Hair follicle dermal papilla cell (primary cell): Measurements from ENCODE around the genes PARP6, CD276 and STRA6.

DNA sequence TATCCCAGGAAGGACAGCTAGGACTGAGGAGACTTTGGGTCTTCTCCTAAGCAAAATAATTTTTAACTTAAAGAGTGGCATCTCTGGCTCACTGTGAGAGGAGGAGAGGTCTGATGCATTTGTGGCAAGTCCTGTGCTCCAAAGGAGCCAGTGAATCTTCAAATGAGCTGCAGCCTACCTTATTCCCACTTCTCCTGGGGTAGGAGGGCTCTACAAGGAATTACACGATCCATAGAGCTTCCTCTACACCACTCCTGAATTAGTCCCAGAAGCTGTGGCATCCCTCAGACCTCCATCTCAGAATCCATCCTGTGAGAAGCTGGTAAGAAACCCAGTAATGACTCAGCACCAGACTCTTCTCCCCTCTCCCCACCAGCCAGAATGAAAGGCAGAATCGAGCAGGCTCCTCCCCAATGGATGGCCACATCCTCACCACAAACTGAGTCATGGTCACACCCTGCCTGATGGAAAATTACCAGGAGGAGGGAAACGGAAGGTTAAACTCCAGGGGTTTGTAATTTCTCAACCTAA is 6.3 kb upstream of the PKM start:
- CAGE, long polyA plus RNA: no peak

GRCh38 chr15:72272242-72273294 is at the start of gene PARP6:
Gene PARP6 (minus strand): TSS chr15:72272554.
- CAGE, long polyA plus RNA: no peak

DNA sequence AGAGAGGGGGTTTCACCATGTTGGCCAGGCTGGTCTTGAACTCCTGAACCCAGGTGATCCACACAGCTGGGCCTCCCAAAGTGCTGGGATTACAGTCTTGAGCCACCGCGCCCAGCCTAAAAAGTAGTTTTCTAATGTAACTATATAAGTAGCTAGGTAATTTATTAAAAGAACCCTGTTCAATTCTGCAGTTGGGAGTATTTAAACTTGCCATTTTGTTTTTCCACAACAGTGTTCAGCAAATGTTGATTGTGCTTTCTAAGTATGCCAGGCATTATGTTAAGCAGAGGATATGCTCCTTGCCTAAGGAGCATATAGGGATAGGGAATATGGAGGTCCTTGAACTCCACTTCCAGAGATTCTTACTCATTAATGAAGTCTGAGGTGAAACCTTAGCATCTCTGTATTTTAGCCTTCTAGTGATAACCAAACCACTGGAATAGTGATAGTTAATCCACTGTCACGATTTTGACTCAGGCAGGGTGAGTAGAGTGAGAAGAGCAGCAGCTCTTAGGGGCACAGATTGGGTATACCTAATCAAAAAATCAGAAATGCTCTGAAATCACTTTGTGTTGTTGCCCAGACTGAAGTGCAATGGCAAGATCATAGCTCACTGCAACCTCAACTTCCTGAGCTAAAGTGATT is 4.3 kb downstream of the ARIH1 start:
- CAGE, long polyA plus RNA: no peak

GRCh38 chr15:72522176-72522922 is 48.2 kb downstream of the ARIH1 start:
- CAGE, long polyA plus RNA: no peak

DNA sequence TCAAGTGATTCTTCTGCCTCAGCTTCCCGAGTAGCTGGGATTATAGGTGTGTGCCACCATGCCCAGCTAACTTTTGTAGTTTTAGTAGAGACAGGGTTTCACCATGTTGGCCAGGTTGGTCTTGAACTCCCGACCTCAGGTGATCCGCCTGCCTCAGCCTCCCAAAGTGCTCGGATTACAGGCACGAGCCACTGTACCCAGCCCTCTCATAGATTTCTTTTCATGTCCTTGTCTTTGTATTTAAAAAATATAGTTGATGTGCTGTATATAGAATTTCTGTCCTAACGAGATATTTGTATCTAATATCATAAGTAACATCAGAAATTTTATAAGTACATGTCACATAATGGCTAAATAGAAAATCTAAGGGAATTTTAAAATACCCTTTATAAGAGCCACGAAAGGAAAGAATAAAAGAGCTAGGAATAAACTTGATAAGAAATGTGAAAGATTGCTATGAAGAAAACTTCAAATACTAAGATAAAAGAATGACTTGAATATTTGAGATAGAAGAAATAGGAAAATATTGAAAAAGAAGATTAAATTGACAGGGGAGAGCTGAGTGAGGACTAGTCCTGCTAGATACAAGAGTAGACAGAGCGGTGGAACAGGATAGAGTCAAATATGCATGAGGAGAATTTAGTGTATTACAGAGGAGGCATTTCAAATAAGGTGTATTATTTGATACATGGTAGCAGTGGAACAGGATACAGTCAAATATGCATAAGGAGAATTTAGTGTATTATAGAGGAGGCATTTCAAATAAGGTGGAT is 76.8 kb downstream of the ARIH1 start:
- CAGE, long polyA plus RNA: no peak

DNA sequence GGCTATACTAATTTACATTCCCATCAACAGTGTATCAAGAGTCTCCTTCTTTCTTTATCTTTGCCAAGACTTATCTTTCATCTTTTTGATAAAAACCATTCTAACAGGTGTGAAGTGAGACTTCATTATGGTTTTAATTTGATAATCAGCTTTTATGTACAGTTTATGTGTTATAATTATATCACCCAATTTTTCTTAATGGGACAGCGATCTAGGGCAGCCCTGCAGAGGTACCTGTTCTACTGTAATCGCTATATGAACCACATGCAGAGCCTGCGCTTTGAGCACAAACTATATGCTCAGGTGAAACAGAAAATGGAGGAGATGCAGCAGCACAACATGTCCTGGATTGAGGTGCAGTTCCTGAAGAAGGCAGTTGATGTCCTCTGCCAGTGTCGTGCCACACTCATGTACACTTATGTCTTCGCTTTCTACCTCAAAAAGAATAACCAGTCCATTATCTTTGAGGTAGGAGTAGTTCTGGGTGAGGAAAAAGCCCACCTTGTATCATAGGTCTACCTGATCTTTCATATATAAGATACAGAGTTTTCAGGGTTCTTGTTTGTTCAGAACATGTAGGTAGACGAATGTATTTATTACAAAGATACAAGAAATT is 73.9 kb upstream of the GOLGA6B start:
- CAGE, long polyA plus RNA: no peak

DNA sequence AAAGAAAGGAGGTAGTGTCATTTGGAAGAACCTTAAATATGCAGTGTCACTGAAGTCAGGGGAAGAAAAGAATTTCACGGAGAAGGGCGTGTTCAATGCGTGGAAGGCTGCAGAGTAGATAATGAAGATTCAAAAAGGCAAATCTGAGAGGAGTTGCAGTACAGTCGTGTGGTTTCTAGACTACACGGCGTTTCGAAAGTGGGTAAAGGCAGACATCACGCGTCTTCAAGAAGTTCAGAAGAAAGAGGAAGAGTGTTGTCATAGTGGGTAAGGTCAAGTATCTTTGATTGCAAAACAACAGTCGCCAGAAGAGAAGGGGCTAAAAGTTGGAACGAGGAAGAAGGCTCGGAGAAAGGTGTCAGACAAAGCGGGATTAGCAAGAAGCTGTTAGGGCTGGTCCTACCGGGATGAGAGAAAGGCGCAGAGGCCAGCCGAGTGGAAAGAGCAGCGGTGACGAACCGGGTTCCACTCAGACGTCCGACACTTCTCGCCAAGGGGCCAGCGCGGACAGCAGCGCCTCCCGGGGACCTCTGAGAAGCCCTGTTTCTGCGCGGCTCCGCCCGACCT is 632 bp downstream of the ADPGK start:
- CAGE, long polyA plus RNA: no peak

DNA sequence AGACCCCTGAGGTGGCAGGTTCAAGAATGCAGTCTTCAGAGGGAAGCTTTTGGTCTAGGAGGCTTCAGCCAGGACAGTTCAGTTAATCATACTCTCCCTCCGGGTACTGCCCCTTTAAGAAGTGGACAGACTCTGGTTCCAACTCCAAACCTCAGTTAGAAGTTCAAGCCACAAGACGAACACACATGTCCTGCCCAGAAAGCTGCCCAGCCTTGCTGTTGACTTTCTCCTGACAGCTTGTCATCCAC is 81.0 kb upstream of the NEO1 start:
- CAGE, long polyA plus RNA: no peak

GRCh38 chr15:73069533-73070080 is 17.3 kb downstream of the NEO1 start:
- CAGE, long polyA plus RNA: no peak

DNA sequence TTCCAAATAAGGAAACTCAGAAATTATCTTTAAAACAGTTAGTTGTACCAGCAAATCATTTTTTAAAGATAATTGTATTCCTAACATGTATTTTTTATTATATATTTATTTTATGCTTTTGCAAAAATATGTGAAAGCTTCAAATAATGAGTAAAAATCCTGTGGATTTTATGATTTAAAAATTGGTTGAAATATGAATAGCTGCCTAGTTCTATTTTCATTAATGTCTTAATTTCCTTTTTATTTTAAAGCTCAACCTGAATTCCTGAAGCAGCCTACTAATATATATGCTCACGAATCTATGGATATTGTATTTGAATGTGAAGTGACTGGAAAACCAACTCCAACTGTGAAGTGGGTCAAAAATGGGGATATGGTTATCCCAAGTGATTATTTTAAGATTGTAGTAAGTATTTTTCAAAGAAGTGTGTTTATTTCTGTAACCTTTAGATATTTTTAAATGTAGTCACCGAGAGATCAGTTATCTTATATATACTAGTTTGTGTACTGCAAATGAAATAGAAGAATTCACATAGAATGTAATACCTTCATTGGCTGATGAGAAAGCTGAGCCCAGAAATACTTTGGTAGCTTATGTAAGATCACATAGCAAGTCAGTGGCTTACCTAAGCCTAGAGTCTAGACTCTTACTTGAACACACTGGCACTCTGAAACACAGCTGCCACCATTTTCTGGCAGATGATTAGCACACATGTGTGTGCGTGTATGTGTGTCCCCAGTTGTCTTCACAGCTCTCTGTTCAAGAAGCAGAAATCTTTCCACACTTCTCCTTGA is 124.1 kb downstream of the NEO1 start:
- CAGE, long polyA plus RNA: no peak

DNA sequence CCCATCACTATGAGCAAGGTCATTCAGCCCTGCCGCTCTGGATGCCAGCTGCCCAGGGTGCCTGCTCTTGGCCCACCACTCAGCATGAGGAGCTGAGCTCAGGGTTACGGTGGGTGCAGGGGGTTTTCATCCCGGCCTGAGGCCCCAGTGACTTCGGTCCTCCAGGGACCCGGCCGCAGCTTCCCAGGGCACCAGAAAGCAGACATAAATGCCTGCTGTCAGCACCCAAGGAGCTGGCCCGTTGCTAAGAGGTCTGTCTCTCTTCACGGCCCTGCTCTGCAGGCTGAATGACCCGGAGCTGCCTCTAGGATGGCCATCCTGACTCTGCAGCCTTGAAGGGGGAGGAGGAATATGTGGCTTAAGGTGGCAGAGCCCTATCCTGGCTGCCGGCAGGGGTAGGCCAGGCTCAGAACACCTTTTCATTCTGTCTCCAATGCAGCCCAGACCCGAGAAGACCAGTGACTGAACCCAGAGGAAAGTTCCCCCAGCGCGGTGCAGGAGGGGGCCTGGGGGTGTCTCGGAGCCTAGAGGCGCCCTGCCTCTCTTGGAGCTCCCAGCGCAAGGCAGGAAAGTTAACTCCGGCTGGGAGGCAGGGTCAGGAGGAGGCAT is 1.8 kb downstream of the HCN4 start:
- CAGE, long polyA plus RNA: no peak

- CAGE, long polyA plus RNA: no peak
Measured at GRCh38 chr15:73367463-73368111, 1.2 kb downstream of the HCN4 start.

GRCh38 chr15:73683692-73684643 is at the start of gene CD276:
Gene CD276 (plus strand): TSS chr15:73684383.
- CAGE, long polyA plus RNA: no peak

- CAGE, long polyA plus RNA: no peak
Measured at GRCh38 chr15:73685569-73686254, 1.5 kb downstream of the CD276 start.

DNA sequence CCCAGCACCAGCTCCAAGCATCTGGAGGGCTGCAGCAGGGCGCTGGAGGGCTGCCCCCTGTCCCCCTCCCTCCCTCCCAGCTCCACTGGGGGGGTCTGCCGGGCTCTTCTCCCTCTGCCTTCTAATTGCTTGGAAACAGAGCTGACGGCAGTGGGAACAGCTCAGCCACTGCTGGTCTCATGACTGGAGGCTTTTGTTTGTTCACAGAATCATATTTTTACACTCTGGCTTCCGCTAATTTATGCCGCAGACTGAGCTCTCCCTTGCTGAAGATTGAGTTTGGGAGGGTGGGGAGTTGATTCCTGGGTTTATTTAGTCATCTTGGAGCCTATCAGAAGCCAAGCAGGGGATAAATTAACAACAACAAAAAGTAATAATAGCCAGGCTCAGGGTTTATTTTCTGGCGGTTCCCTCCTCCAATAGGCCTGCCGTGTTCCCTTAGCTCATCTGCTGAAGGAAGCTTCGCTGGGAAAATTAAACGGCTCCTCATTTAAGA is 51.4 kb upstream of the INSYN1 start:
- CAGE, long polyA plus RNA: no peak

GRCh38 chr15:74011661-74012142 is 17.2 kb downstream of the PML start:
- CAGE, long polyA plus RNA: no peak

DNA sequence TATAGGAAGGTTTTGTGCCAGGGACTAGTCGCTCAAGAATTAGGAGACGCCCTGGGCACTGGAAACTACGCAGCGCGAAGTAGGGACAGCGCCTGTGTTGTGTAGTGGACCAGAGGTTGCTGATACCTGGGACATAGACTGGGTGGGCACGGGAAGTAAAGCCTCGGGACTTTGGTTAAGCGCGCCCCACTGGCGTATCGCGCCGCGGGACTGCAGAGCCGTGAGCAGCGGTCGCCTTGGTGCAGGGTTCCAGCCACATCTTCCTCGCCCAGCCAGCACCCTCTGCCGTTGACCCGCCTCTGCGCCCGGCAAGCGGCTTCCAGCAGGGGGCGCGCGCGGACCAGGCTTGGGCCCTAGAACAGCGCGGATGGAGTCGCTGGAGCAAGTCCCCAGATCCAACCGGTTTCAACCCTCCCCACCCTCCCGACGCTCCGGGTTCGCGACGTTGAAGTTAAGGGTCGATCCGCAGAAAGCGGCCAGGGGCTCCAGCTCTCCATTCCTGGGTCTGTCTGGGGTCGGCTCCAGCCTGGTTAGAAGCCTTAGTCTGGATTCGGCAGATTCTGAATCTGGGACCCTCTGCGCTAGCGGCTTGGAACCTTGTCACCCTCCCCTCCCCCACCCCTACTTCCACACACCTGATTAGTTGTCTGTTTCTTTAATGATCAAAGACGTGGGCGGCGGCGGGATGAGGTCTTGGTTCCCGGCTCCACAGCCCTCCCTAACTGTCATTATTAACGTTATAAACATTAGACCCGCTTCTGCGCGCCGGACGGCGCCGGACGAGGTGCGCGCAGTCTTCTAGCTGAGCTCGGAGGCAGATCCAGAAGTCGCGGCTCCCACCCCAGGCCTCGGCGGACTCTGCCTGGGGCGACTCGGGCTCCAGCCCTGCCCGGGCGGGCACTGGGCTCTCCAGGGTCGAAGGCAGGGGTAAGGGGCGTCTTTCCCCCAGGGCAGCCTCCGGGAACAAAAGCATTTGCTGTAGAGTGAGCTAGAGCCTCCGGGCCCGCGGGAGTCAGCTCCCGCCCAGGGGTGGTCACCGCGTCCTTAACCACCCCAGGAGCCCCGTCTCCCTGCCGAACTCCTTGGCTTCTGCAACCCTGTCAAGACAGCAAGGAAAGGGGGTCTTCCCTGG is 2.6 kb upstream of the ISLR2 start:
- CAGE, long polyA plus RNA: no peak

GRCh38 chr15:74156949-74157365 is 16.6 kb upstream of the ISLR start:
- CAGE, long polyA plus RNA: no peak

DNA sequence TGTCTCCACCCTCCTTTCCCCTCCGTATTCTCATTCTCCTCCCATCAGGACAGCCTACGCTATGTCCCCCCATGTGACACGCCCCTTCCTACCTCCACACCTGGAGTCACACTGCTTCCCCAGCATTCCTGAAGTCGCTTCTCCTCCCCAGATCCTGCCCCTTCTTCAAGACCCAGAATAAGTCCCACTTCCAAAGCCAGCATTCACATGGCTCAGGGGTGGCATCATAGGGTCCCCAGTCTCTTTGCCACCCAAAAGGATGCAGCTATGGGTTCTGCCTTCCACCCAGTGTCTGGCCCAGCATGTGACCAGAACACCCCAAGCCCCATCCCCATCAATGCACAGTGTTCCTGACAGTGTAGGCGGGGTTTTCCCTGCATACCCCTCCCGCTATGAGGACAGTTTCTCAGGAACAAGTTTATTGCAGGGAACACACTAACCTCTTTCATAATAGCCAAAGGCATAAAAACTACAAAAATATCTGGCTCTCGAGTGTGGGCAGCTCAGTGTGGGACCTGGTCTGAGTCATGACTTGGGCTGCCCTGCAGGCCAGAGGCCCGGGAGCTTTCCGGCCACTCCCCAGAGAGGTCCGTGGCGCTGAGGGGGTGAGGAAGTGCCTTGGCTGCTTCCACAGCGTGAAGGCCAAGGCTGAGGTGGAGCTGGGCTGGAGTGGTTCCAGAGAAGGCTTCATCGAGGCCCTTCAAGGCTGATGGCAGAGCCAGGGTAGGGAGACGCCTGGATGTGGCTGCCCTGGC is 5.7 kb downstream of the ISLR start:
- CAGE, long polyA plus RNA: no peak

GRCh38 chr15:74202114-74203526 is at the start of gene STRA6:
Gene STRA6 (minus strand): TSS chr15:74202787.
- CAGE, long polyA plus RNA: no peak